Colonic mucosa (tissue), 1 donor: ENCODE data around the gene CPN2.

DNA sequence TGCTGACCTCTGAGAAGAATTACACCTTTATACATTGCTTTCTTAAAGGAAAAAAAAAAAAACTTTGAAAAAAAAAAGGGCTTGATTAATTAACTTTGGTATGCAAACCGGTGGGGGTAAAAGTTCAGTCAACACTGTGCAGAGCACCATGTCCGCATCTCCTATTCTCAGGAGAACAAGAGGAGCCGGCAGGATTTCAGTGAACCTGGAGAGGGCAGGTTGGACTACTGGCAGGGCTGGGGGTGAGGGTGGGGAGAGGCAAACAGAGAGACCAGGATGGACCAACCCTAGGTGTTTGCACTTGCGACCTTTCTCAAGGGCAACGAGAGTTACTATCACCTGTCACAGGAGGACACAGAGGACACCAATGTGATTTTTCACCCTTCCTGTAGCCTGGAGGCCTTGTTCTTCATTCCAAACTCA is 89.7 kb downstream of the CPN2 start:
- PRO-cap: no peak

- PRO-cap: no peak
Measured at GRCh38 chr3:194267822-194268316, 83.3 kb downstream of the CPN2 start.

DNA sequence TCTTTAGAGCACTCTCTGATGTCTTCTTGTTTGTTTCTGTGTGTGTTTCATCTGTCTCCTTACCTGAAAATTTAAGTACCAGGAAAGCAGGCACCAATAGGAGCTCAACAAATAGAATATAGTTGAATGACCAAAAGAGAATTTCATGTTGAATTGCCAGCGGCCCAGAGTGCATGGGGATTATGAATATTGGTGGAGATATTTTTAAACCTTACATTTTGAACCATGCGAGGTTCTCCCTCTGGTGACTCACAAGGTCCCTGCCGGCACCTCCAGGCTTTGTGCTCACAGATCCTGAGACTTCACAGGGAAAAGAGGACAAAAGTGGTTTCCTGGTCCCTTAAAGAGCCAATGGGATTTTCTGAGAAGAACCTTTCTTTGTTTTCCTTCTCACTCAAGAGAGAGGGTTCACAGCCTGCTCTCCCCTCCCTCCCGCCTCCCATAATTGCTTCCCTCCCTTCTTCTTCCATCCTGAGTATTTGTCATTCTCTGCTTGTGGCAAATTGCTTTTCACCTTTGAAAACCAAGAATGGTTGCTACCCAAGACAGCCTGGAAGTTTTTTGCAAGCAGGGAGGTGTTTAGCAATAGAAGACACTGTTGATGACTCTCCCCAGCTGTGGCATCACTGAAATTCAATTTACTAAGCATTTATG is 76.7 kb downstream of the CPN2 start:
- PRO-cap: no peak

GRCh38 chr3:194332967-194334261 is 17.7 kb downstream of the CPN2 start:
- PRO-cap: no peak

DNA sequence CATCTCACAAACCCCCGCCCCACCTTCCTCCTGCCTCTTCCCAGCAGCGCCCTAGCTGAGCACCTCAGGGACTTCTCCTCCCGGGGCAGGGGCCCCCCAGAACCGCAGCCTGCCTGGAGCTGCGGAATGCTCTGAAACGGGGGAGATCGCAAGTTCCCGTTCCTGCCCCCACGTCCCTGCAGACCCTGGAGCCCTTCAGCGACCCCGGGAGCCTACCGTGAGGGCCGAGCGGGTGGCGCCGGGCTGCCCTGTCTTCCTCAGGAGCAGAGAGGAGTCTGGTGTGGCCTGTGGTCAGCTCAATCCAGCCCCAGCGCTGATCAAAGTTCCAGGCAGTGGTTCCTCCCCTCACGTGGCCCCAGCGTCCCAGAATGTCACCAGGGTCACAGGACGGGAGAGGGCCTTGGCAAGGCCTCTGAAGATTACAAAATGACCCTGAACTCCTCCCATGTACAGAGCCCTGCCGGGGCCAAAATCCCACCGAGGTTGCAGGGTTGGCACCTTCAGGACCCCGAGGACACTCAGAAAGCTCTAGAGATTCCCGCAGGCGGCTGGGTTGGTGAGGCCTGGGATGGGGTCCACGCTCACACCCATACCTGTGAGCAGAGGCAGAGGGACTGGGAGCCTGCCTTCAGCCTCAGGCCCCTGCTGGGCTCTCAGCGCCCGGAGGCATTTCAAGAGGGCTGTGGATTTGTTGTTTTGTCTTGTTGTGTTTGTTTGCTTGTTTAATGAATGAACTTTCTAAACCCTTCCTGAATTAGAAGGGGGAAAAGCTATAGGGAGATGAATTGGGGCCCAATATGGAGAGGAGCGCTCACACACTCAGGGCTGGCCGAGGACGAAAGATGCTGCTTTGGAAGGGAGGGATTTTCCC is at the start of gene CPN2:
CPN2 (minus strand) TSS at position 303 of the 871 bp plus-strand sequence.
- PRO-cap: no peak

GRCh38 chr3:194485306-194485762 is 1.5 kb downstream of the ATP13A3 start:
- PRO-cap: no peak

DNA sequence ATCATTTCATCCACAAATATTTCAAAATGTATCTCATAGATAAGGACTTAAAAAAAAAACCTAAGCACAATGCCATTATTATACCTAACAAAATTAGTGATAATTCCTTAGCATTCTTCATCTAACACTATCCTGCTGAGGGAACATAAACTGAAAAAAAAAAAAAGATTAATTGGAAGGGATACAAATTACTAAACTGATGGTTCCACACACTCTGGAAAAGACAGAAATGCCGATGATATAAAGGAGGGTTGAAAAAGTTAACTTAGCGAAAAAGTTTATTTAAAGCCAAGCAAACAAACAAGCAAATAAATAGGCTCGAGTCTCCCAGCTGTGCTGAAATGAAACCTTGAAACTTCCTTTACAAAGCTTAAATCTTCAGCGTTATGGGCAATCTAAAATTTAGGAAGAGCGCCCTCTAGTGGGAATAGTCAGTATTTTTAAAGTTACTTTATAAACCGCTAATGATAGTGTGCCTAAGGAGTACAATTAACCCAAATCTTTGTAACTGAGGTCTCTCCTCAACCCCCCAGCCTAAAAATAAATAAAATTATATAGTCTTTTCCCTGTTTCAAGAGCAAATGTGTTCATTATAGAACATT is 38.6 kb downstream of the TMEM44 start:
- PRO-cap: no peak

DNA sequence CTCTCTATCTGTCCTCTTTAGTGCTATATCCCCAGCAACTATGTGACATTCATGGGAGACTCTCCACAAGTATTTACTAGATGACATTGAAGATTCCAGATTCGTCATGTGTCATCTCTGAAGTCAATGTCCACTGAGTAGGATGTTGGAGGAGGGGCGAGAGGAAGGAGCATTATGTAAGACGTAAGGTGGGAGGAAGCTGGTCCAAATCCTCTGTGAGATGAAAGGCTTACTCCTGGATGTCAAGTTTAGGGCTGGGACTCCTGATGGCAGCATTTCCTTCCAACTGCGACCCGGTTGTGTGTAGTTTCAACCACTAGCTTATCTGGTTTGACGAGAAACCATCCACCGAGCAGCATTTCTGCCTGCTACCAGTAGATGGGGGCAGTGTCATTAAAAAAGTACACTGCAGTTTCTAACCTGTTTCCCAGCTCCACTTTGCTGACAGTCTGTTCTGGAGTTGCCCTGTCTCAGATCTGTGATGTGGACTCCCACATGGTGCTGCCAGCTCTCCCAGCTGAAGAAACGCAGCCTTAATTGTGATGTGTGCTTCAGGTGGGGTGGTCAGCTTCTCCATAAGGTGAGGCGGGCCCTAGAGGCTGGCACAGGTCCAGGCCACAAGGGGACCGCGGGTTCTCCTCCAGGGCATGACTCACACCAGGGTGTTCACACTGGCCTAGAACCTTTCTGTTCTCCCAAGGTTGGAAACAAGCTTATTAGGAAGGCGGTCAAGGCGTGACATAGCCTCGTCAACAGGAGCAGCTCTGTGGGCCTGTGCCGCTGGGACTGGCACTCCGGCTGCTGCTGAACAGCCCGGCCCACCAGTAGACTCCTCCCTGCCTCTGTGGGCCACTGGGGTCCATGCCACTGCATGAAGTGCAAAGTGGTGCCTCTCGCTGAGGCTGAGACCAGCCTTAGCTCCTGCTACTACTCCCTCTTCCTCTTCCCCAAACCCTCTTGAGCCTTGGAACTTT is 3.0 kb upstream of the FAM43A start:
- PRO-cap: no peak

DNA sequence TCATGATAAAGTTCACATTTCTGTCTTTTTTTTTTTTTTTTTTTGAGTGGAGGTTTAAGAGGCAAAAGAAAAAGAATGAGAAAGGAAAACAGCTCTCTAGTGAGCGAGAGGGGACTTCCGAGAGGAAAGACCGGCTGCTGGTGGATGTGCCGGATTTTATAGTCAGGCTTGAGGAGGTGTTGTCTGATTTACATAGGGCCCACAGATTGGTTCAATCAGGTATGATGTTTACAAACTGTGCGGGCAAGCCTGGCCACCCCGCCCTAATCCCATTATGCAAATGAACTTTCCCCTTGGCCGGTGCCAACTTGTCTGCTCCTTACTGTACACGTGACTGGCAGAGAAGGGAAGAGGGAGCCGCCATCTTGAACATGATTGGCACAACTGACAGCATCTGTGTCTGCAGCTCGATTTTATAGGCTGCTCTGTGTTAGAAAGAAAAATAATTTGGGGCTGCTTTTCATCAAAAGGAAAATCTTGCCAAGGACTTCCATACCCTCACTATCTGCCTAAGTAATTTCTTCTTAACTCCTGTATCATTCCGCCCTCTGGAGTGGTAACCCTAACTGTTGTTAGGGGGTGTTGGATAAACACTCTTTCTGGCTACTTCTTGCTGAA is 44.8 kb downstream of the FAM43A start:
- PRO-cap: unidirectional peak, minus-strand start at position 132 of the sequence

DNA sequence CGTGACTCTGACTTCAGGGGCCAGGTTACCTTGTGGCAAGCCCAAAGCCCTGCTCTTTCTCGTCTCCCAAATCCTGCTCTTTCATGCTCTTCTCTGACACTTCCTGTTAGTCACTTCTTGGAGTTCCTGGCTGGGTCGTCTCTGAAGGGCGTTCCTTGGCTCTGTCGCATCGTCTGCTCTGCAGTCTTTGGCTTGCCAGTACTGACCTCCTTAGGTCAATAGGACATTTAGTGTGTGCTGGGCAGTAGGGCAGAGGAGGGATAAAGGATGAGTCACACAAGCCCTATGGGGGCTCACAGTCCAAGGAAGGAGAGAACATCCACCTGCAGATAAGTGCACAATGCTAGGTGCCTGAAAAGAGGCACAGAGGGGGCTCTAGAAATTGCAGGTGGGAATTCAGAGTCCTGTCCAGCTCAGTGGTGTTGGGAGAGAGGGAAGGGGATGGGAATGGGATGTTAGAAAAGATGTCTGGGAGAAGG is 87.6 kb downstream of the FAM43A start:
- PRO-cap: no peak

DNA sequence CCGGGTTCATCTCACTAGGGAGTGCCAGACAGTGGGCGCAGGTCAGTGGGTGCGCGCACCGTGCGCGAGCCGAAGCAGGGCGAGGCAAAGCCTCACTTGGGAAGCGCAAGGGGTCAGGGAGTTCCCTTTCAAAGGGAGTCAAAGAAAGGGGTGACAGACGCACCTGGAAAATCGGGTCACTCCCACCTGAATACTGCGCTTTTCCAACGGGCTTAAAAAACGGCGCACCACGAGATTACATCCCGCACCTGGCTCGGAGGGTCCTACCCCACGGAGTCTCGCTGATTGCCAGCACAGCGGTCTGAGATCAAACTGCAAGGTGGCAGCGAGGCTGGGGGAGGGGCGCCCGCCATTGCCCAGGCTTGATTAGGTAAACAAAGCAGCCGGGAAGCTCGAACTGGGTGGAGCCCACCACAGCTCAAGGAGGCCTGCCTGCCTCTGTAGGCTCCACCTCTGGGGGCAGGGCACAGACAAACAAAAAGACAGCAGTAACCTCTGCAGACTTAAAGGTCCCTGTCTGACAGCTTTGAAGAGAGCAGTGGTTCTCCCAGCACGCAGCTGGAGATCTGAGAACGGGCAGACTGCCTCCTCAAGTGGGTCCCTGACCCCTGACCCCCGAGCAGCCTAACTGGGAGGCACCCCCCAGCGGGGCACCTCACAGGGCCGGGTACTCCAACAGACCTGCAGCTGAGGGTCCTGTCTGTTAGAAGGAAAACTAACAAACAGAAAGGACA is 183.0 kb downstream of the XXYLT1 start:
- PRO-cap: no peak

DNA sequence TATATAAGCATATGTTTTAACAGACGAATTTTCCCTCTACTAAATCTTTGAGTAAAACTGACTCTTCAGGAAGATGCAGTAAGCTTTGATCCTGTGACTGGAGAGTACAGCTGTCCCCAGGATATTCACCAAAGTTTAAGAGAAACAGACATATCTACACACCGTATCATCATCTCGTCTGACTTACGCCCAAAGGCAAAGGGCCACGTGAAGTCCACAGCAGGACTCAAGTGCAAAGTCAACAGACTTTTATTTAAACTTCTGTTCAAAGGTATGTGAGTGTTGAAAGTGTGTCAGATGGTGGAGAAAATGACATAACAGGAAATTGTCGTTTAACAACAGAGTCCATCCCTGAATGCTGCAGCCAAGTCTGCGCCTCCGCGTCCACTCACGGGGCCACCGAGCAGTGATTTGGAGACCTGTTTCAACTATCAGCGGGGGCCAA is 165.7 kb downstream of the XXYLT1 start:
- PRO-cap: no peak

GRCh38 chr3:195188085-195188606 is 82.8 kb downstream of the XXYLT1 start:
- PRO-cap: no peak

DNA sequence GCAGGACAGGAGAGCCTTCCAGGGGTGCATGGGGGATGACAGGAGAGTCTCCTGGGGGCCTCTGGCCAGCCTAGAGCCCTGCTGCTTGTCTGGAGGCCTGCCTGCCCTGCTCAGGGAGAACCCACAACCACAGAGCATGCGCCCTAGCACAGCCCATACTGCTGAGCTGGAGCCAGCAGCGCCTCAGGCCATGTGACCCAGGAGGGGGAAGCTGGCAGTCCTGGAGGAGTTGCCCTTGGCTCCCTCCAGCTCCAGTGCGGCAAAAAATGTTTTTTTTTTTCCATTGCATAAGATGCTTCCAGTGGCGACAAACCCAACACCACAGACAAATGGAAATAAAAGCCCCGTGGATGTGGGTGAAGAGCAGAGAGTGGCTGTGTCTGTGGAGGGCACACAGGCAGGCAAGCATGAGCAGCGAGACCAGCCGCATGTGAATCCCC is 49.5 kb downstream of the XXYLT1 start:
- PRO-cap: no peak

- PRO-cap: no peak
Measured at GRCh38 chr3:195242720-195243000, 28.3 kb downstream of the XXYLT1 start.

- PRO-cap: no peak
Measured at GRCh38 chr3:195252936-195253633, 17.9 kb downstream of the XXYLT1 start.

DNA sequence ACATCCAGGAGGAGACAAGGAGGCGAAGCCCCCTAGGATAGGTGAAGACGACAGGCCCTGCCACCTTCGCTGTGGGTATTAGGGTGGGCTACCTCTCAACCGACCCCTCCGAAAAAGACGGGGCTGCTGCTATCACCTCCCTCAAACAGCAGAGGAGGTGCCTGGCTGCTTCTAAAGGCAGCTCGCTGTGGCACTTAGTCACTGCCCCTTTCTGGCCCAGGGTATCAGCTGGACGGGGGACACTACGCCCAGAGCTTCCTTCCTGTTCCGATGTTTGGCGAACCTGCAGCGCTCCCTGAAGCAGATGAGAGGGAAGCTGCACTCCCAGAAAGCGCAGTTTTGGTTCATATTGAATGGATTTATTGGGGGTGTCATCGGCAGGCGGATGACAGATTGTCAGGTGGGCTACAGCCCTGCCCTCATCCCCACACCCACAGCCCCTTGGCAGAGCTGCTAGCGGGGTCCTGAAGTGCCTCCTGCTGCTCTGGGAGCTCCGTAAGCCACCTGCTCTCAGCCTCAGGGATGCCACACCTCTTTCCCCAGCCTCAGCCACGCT is 10.3 kb downstream of the XXYLT1 start:
- PRO-cap: unidirectional peak, minus-strand start at position 147 of the sequence

DNA sequence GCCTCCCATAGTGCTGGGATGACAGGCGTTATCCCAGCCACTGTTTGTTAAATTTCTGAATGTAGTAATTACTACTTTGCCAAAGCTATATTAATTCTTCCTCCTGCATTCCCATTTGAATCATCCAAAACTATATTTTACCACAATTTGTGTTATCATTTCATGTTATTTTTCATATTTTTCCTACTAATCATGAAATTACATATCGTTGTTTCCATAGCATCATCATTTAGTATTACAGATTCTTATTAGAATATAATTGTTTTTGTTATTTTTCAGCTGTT is 74.5 kb downstream of the ACAP2 start:
- PRO-cap: no peak

- PRO-cap: no peak
Measured at GRCh38 chr3:195450713-195451026, 7.8 kb upstream of the ACAP2 start.

GRCh38 chr3:195541892-195542209 is 1.3 kb downstream of the PPP1R2 start:
- PRO-cap: no peak